LNCaP clone FGC (cell line): ENCODE measurements around a stretch of chr6.

- RRBS, 2 experiments = no CpG with 5 or more reads among the region's 7 CpGs
Observed at GRCh38 chr6:3399290-3399855, 57.5 kb downstream of the SLC22A23 start.

GRCh38 chr6:3403116-3403691 lies 53.6 kb downstream of the SLC22A23 start:
- RRBS, 2 experiments = no CpG with 5 or more reads among the region's 5 CpGs

GRCh38 chr6:3408586-3409170 lies 48.2 kb downstream of the SLC22A23 start:
- RRBS, 2 experiments = no CpG with 5 or more reads among the region's 7 CpGs

DNA sequence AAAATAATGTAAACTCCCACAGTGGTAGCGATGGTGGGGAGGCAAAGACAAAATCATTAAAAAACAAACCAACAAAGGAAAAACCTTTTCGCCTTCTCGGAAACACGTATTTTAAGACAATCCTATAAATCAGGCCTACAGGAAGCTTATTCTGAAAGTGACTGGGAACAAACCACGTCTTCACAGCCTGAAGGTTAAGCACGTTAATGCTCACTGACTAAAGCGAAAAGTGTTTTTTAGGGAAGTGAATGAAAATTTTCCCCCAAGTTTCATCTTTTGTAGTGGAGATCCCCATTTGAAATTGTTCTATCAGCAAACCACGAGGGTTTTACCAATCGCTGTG lies 35.2 kb downstream of the SLC22A23 start:
- RRBS, 2 experiments = no CpG with 5 or more reads among the region's 9 CpGs

- RRBS, 2 experiments = no CpG with 5 or more reads among the region's 15 CpGs
Observed at GRCh38 chr6:3740448-3741275, 10.9 kb downstream of the PXDC1 start.

DNA sequence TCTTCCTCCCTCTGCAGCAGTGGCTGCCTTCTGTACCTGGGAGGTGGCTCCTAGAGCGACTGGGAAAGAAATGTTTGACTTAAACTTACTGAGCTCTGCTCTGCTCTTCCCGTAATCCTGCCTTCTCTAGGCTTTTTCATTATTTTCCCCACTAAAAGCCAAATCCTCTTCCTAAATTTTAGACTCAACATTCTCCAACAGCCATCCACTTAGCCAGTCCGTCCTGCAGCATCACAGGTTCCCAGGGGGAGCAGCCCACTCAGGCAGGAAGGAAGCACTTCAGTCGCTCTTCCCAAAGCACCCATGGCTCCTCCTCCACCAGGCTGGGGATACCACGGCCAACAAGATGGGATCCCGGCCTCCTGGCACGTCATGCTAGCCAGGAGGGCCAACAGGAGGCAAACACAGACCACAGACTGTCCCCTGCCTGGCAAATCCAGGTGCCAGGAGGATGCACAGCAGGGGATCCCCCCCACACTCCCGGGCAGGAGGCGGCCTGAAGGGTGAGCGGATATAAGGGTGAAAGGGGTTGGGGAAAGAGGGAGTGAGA lies 7.5 kb downstream of the PXDC1 start:
- RRBS, 2 experiments = no CpG with 5 or more reads among the region's 10 CpGs

GRCh38 chr6:3749047-3749938 lies 2.2 kb downstream of the PXDC1 start:
- RRBS, 2 experiments = no CpG with 5 or more reads among the region's 27 CpGs

GRCh38 chr6:3789769-3790157 lies 38.2 kb upstream of the PXDC1 start:
- RRBS, 2 experiments = 100% methylated on average over 1 of the region's 7 CpGs; no CpG with 5 or more reads in 1 of the 2 experiments

GRCh38 chr6:3834938-3836003 lies 13.9 kb upstream of the FAM50B start:
- RRBS, 2 experiments = no CpG with 5 or more reads among the region's 10 CpGs

DNA sequence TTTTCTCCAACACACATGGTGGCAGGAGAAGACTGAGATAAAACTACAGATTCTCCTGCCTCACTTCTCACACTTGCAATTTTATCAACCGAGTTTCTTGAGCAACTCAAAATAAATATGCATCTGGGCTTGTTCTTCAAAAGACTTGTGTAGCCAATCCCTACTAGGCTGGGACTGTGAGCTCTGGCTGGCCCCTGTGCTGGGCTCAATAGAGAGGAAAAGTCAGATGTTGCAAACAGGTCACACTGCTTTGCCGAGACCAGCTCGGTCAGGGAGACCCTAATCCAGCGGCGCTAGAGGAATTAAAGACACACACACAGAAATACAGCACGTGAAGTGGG lies 32.5 kb downstream of the FAM50B start:
- RRBS, 2 experiments = no CpG with 5 or more reads among the region's 6 CpGs

GRCh38 chr6:3939126-3939384 lies 82.0 kb upstream of the PRPF4B start:
- RRBS, 2 experiments = no CpG with 5 or more reads among the region's 2 CpGs

GRCh38 chr6:4087129-4087691 lies 8.3 kb upstream of the FAM217A start:
- RRBS, 2 experiments = no CpG with 5 or more reads among the region's 14 CpGs

- RRBS, 2 experiments = no CpG with 5 or more reads among the region's 27 CpGs
Observed at GRCh38 chr6:4188801-4189289, 53.5 kb upstream of the ECI2 start.

DNA sequence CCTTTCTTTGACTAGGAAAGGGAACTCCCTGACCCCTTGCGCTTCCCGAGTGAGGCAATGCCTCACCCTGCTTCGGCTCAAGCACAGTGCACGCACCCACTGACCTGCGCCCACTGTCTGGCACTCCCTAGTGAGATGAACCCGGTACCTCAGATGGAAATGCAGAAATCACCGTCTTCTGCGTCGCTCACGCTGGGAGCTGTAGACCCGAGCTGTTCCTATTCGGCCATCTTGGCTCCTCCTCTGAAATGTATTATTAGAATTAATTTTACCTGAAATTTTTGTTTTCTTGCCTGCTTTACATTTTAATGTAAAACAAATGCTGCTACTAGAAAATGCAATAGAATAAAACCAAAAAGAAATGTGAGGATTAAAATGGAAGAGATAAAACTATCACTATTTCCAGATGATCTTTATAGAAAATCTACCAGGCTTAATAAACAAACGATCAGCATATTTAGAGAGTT lies 199.2 kb upstream of the ECI2 start:
- RRBS, 2 experiments = no CpG with 5 or more reads among the region's 13 CpGs

GRCh38 chr6:4724662-4725286 lies 51.4 kb upstream of the CDYL start:
- RRBS, 2 experiments = no CpG with 5 or more reads among the region's 15 CpGs

- RRBS, 2 experiments = no CpG with 5 or more reads among the region's 5 CpGs
Observed at GRCh38 chr6:4728065-4728501, 48.1 kb upstream of the CDYL start.

DNA sequence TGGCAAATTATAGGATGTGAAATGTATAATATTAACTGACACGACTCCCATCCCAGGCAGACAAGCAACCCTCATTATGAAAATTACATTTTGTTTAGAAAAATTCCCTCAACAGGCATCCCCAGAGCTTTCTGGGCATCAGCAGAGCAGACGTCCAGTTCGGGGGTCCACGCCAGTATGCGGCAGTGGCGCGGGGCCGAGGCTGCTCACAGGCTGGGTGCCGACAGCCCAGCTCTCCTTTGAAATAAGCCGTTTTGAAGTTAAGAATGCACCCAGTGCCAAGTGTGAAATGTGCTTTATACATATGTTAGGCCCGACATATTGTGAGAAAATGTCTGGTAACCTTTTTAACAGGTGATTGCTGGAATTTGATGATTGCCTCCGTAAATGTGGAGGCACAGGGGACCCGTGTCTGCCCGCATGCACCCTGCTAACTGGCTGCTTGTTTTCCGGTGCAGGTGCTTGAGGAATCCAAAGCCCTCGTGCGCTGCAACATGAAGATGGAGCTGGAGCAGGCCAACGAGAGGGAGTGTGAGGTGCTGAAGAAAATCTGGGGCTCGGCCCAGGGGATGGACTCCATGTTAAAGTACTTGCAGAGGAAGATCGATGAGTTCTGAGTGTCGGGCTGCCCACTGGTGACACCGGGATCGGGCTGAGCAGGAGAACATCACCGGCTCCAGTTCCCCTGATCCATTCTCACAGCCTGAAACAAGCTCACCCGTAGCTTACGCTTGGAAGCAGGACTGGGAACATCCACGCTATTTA lies 50.2 kb downstream of the RPP40 start:
- RRBS, 2 experiments = no CpG with 5 or more reads among the region's 27 CpGs

- RRBS, 2 experiments = no CpG with 5 or more reads among the region's 8 CpGs
Observed at GRCh38 chr6:5119127-5119556, 34.0 kb downstream of the PPP1R3G start.

DNA sequence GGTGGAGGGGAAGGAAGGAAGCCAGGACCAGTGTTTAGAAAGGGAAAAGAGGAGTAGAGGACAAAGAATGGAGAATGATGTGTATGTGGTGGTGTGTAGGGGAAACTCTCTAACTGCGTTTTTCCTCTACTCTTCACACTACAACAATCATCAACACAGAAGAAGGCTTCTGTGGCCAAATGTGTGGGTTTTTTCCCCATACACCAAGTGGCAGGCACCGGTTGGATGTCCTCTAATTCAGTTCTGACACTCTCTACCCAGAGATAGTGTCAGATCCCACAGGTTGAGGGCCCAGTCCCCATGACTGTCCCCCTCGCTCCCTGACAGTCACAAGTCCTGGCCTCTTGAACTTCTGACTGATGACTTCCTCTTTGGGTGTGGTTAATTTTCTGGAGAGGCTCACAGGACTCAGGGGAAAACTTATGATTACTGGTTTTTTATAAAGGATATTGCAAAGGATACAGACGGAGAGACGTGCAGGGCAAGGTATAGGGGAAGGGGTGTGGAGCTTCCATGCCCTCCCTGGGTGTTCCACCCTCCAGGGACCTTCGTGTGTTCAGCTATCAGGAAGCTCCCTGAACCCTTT lies 33.0 kb downstream of the FARS2 start:
- RRBS, 2 experiments = no CpG with 5 or more reads among the region's 6 CpGs

DNA sequence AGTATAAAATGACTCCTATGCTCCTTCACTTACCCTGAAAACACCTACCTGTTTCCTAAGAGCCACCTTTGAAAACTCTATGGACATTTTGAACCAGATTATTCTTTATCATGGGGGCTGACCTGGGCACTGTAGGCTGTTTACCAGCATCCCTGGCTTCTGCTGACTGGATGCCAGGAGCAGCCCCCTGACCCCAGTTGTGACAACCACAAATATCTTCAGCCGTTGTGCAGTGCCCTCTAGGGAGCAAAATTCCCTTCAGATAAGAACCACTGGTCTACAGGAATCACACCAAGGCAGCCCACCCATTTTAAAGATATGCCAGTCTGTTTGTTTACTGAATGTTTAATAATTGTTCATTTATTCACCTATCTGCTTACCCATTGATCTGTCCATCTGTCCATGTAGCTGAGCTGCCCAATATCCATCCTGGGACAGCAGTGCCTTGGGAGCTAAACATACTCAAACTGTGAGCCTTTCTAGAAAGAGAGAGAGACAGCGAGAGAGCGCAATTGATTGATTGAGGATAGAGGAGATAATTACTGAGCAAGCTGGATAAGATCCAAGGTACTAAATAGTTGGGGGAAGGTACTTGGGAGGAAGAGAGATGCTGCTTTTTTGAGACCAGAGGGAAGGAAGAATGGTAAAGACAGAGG lies 276.8 kb downstream of the NRN1 start:
- RRBS, 2 experiments = no CpG with 5 or more reads among the region's 3 CpGs